ENCODE data around the genes TM9SF2, CLYBL and PCCA.

DNA sequence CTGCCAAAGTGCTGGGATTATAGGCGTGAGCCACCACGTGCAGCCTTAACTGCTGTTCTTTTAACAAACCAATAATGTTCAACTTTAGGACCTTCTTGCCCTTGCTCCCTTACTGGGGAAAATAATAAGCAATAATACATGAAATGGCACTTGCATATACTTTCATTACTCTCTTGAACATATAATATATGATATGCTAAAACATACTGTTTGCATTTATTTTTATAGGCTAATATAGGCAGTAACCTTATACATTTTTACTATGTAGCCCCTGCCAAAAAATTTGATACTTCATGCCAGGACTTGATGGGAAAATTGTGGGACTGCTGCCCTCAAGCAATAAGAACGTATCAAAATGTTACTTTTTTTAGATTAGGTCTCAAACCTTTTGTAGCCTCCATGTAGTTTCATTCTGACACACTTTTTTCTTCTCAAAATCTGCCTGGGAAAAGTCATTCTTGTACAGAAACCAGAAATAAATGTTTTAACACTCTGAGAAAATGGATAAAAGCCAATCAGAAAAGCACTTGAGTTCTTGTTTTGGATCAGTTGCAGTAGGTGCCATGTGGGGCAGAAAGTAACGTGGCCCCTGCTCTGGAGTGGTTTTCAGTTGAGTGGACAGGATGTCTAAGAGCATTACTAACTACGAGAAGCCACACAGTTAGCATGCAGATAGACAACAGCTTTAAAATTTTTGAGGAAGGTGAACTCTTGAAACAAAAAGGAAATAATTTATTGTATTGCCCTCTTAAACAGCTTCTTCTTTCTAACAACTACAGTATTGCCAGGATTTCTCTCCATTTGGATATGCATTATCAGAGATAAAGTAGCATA is 19.2 kb downstream of the GPR183 start:
- PRO-cap = no peak

DNA sequence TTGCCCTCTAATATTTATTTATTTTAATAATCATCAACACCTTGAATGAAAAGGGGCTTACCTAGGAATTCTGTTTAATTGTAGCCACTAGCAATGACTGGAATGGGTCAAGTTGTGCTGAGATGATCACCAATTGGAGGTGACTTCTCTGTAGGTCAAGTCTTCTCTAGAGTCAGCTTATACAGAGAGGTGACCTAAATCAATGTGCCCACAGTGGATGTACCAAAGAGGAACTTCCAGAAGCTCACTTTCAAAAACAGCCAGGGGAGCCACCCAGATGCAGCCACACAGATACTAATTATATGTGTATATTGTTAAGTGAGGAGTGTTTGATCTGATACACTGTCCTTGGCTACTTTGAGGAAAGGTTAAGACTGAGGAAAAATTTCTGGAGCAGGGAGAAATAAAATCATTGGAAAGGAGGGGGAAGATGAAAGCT is 5.3 kb downstream of the GPR183 start:
- PRO-cap = no peak

GRCh38 chr13:99314415-99315370 is 7.5 kb upstream of the GPR183 start:
- PRO-cap = no peak

DNA sequence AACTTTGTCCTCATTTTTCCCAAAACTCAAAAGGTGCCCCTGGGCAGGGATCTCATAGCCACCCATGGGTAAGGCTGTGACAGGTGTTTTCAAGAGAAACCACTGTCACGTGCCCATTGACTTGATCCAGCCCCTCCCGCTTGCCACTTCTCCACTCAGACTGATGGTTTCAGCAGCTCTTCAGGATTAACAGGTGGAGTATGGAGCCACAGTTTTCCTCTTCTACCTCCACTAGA is 63.3 kb upstream of the GPR183 start:
- PRO-cap = no peak

DNA sequence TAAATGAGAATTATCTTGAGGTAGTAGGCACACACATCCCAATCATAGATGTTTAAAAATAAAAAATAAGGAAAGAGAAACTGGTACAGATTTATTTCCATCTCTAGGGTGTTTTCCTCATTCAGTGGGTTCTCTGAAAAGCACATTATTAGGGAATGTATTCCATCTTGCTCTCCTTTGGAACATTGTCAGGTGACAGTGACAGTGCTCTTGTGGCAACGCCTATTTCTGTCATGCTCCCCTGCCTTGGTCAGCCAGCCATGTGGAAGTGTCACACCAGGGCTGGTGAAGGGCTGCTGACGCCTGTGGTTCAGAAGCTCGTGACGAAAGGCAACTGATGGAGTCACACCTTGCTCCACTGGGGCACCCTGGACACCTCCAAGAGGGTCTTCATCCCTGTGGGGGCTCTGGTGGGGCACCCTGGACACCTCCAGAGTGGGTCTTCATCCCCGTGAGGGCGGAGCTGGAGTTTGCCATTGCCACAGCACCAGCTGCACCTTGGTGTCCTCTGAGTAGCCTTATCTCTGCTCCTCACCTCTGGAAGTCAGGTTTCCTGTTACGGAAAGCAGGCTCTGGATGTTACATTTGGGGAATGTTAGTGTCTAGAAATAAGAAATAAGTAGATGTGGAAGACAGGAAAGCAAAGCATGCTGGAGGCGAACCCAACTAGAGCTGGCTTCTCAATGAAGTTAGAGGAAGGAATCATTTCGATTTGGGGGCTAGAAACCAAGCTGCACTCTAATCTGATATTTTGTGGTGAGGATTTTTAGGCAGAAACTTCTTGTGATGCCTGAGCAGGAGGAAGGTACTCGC is 69.0 kb upstream of the GPR183 start:
- PRO-cap = no peak

- PRO-cap = no peak
Observed at GRCh38 chr13:99383922-99384390, 76.8 kb upstream of the GPR183 start.

- PRO-cap = no peak
Observed at GRCh38 chr13:99425462-99425956, 75.8 kb upstream of the TM9SF2 start.

- PRO-cap = no peak
Observed at GRCh38 chr13:99434164-99435105, 66.8 kb upstream of the TM9SF2 start.

DNA sequence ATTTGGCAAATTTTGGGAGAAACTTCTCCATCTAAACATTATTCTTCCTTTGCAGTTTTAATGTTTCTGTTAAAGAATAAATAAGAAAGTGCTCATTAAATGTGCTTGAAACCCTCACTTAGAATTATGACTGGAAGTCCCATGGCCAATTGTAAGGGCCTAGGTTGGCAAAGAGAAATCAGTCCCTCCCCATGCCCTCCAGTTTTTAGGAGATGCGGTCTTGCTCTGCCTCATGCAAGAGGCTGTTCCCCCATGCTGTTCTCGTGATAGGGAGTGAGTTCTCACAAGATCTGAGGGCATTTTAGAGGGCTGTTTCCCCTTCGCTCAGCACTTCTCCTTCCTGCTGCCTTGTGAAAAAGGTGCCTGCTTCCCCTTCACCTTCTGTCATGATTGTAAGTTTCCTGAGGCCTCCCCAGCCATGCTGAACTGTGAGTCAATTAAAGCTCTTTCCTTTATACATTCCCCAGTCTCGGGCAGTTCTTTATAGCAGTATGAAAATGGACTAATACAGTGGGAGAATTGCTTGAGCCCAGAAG is 40.5 kb upstream of the TM9SF2 start:
- PRO-cap = no peak

DNA sequence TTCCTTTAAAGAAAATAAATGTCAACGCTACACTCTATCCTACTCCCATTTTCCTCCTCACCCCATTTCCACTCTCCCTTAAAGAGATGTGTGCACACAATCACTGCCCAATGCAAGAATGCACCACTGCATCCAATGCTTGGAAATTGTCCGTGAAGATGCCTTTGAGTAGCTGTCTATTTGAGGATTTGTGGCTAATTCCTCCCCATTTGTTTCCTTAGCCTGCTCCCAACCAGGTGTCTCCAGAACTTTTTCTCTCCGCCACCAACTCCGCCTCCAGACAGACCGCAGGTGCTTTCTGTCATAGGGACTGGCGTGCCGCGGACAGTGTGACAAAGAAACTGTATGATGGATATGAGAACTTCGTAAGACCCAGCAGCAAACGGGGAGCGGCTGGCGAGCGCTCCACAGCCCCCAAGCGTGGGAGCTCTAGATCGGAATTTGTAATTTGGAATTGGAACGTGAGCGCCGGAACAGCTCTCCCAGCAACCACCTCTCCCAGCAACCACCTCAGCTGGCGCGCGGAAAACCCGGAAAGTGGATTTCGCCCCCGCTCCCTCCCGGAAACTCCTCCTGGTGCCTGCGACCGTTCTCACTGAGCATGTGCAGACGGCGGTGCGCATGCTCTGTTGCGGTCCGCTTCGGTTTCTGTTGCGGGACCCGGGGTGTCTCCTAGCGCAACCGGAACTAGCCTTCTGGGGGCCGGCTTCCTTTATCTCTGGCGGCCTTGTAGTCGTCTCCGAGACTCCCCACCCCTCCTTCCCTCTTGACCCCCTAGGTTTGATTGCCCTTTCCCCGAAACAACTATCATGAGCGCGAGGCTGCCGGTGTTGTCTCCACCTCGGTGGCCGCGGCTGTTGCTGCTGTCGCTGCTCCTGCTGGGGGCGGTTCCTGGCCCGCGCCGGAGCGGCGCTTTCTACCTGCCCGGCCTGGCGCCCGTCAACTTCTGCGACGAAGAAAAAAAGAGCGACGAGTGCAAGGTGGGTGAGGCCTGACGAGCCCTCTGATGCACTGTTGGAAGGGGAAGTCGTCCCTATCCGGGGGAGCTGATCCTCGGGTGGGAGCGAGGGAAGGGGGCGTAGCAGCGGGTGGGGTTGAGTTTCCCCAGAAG is at the start of gene TM9SF2:
Gene TM9SF2 (plus strand): TSS at position 675 of the 1,111 bp plus-strand sequence.
- PRO-cap = bidirectional peak, plus-strand start at position 606 of the sequence, minus-strand start at position 516 of the sequence; bidirectional peak, plus-strand start at position 958 of the sequence, minus-strand start at position 948 of the sequence

DNA sequence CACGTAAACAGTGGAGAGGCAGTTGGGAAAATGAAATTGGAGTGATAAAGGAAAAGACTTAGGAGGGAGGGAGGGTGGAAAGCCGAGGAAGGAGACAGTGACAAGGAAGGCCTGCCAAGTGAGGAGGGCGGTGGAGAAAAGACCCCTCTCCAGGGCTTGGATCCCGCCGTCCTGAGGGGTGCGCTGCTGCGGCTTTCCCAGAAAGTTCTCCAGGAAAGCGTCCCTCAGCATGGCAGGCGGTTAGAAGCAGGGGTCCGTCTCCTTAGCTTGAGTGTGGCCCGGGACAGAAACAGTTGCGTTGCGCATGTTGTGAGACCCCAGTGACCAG is 41.2 kb upstream of the CLYBL start:
- PRO-cap = no peak

DNA sequence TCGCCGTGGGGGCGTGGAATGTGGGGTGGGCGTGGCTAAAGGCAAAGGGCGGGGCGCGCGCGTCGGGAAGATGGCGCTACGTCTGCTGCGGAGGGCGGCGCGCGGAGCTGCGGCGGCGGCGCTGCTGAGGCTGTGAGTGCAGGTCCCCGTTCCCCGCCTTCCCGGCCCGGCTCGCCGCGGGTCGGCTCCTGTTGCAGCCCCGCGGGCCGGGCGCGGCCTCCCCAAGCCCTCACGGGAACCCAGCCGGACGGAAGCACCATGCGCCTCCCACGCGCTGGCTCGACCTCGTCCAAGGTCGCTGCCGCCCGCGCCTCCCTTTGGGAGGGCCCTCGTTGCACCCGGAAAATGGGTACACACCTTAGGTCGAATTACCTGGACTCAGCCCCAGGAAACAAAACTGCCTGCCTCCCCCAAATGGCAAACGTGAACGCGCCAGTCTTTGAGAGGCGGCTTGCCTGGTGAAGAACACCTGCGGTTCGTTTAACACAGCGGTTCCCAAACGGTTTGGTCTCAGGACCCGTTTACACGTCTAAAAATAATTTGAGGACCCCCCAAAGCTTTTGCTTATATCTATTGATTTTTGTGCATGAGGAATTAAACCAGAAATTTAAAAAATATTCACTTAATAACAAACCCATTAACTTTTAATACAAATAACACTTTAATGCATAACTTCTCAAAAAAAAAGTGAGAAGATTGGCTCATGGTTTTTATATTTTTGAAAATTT is at the start of gene CLYBL:
Gene CLYBL (plus strand): TSS at position 65 of the 728 bp plus-strand sequence.
- PRO-cap = bidirectional peak, plus-strand start at position 76 of the sequence, minus-strand start outside the sequence; bidirectional peak, plus-strand start at position 285 of the sequence, minus-strand start at position 319 of the sequence; bidirectional peak, plus-strand start at position 442 of the sequence, minus-strand start at position 330 of the sequence

- PRO-cap = no peak
Observed at GRCh38 chr13:99728678-99729264, 122.3 kb downstream of the CLYBL start.

GRCh38 chr13:99858664-99859497 is 112.7 kb downstream of the ZIC5 start:
- PRO-cap = no peak

DNA sequence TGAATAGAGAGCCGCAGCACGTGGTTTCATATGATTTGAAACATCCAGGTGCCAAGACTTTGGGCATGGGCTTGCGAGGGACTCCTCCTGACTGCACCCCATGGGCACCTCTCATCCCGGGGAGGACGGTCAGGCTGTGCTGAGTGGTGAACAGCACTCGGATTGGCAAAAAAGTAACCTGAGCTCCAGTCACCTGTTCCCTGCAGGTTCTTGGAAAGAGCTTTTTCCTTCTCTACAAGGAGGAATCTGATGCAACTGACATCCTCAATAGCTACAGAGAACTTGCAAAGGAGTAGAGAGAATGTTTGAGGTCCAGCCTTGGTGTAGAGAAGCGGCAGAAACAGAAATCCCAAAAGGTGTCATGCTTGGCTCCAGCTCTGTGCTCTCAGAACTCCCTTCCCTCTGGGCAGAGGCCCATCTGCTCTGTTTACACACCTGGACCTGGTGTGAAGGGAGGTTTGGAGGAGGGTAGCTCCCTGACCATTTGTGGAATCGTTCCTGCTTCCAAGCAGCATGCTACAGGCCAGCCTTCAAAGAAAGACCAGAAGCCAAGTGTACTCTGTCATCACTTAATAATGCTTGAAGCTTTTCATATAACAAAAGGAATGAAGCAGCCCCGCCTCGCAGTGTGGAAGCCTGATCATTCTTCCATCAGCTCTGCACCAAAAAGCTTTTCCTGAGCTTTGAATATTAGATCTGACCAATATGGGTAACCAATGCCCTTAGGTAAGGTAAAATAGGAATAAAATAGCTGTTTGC is 63.5 kb downstream of the ZIC5 start:
- PRO-cap = no peak

DNA sequence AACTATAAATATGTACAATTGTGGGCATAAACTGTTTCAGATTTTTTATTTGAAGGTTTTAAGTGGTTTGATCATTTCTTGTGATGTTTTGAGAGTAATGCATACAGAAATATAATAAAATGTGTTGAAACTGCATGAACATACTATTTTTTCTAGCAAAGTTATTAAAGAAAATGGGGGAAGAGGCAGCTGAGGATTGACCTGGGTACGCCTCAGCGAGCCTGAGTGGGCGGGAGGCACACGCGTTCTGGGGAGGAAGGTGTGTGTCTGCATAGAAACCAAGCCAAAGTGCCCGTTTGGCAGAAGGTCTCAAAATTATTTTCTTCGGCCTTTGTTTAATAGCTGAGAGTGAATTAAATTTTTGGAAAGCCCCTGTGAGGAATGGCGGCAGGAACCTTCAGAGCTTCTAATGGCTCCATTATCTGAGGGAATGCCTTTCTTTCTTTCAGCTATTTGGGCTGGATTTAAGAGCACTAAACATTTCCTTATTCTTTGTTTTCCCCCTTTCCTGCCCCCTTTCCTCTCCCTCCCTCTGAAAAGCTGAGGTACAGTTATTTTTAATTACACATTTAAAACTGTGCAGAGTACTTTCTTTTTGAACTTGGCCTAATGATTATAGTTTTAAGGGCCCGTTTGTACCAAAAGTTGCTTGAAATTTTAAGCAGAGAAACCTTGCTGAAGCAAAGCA is 5.2 kb downstream of the ZIC2 start:
- PRO-cap = no peak

DNA sequence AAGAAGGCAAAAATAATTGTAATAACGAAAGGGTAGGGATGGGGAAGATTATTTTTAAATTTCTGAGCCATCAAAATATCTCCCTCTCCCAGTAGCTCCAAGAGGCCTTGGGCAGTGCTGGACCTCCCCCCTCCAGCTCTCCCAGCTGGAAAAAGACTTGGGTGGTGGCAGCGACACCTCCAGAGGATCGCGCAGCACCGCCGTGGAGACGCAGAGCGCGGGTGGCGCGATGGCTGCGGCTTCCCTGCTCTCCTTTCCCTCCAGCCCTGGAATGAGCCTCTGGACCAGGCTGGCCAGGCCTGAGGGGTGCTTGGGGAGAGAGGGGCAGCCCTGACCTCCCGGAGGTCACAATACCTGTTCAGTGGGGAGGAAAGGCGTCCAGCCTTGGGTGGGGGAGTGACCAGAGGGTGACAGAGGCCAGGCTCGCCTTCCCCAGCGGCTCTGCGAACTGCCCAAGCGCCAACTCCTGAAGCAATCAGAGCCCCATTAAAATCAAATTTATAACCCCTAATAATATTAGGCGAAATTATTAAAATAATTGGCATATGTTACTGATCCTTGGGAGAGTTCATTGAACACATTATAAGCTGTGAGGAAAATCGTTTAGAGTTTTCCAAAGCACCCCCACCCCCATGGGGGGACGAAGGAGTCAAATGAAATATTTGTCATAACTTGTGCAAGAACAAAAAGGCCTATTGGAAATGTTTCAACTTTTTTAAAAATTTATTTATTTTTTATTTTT is 6.2 kb downstream of the ZIC2 start:
- PRO-cap = bidirectional peak, plus-strand start at position 256 of the sequence, minus-strand start at position 273 of the sequence

DNA sequence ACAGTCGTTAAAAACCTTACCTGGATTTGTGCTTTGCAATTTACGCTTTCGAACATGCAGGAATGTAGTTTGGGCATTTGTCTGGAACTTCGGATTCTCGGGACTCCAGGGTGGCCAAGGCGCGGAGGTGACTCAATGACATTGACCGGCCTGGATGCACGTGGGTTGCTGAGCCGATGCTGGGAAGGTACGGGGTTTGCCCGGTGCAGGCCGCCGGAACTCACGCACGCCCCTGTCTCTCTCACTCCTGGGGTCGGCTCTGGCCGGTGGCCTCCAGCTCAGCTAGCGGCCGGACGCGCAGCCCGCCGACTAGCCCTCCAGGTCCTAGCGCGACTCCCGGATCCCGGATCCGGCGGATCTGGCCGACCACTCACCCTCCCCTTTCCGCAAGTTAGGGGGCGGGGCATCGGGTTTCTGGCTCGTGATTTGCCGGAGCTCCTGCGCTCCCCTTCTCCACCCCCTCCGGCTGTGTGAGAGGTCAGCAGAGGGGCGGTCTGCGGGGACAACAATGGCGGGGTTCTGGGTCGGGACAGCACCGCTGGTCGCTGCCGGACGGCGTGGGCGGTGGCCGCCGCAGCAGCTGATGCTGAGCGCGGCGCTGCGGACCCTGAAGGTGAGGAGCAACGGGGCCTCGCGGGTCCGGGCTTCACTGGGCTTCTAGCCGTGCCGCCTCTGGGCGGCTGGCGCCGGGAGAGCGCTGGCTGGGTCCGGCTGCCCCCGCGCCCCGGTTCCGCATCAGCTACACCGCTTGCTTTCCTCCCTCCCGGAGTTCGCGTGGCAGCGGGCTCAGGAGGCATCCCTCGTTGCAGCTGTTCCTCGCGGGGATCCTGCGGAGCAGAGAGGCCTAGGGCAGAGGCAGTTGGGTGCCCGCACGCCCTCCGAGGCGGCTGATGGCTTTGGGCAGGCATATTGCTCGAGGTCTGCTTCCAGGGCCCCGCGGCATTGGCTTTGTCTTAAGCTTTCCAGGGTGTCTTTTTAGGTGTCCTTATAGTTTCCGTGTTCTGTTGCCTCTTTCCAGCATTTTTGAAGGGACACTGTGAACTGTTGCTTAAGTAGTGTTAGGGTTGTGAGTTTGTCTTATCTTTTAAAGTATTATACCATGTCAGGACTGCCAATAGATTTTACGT is at the start of gene PCCA:
Gene PCCA (plus strand): TSS at position 481 of the 1,127 bp plus-strand sequence.
- PRO-cap = bidirectional peak, plus-strand start at position 505 of the sequence, minus-strand start at position 311 of the sequence

- PRO-cap = no peak
Observed at GRCh38 chr13:101417074-101417531, 795 bp upstream of the NALCN start.

DNA sequence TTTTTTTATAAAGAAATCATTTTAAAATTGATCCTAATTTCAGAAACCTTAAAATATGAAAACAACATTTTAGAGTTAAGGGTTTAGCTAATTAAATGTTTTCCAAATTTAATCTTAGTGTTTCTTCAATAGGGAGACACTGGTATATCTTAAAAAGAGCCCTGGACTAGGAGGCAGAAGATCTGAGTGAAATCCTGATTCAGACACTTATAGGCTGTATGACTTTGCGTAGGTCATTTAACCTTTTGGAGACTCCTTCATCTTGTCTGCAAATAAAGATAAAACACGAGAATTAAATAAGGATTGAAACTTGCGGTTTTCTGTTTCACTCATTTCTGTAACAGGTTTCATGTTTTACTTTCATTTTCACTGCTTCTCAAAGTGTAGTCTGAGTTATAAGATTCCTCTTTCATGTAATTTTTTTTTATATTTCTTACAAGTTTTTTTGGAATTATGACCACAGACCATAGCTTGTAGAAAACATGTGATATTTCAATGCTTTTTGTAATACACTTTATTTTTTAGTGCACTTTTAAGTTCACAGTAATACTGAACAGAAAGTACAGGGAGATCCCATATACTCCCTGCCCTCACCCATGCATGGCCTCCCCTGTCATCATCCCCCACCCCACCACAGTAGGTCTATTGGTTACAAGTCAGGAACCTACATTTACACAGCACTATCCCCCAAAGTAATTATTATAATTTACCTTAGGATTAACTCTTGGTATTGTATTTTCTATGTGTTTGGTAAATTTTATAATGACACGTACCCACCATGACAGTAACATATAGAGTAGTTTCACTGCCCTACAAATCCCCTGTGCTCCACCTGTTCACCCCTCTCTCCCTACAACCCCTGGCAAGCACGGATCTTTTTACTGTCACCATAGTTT is 174.6 kb downstream of the ITGBL1 start:
- PRO-cap = no peak